ENCODE data around the genes JUP and STAT5A.

DNA sequence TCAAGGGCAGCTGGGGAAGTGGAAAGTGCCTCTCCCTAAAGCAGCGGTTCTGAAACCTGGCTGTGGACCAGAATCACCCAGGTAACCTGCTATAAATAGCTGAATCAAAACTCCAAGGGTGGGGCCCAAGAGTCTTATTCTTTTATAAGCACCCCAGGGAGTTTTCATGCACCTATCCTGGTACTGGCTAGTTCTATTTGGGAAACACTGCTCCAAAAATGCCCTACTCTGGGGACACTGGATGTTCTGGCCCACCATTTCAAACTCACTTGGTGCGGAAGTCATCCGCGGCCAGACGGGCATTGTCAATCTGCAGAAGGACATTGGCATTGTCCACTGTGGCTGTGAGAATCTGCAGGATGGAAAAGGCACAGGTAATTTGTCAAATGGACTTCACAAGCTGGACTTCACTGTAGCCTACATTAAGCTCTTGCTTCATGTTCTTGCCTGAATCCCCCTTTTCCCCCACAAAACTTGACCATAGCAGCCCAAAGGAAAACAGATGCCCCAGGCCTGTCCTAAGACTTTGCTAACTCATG, 1.9 kb downstream of the KRT14 start:
- RAMPAGE, long total RNA, result no peak
- RRBS, result no CpG with 5 or more reads among the region's 5 CpGs

DNA sequence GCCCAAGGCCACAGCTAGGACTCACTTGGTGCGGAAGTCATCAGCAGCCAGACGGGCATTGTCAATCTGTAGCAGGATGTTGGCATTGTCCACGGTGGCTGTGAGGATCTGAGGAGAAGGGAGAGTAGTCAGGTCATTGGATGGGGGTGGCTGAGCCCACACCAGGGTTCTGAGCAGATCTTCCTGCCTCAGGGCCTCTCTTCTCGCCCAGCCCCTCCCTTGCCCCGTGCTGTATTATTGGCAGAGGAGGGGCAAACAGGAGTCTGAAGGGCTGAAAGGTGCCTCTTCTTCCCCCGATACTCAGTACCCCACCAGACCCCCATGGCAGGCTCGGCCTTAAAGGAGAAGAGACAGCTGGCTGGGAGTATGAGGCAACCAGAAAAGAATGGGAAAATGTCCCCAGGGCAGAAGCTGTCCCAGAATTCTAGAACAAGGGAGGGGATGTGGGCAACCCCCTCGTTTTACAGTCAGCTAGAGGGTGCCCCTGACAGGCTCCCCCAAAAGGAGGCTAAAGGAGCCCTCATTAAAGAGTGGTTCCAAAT, 1.4 kb downstream of the KRT17 start:
- RAMPAGE, long total RNA, result no peak
- RRBS, result no CpG with 5 or more reads among the region's 8 CpGs

- RAMPAGE, long total RNA, result no peak
- RRBS, result no CpG with 5 or more reads among the region's 6 CpGs
Measured at GRCh38 chr17:41705682-41706016, 6.5 kb upstream of the GAST start.

DNA sequence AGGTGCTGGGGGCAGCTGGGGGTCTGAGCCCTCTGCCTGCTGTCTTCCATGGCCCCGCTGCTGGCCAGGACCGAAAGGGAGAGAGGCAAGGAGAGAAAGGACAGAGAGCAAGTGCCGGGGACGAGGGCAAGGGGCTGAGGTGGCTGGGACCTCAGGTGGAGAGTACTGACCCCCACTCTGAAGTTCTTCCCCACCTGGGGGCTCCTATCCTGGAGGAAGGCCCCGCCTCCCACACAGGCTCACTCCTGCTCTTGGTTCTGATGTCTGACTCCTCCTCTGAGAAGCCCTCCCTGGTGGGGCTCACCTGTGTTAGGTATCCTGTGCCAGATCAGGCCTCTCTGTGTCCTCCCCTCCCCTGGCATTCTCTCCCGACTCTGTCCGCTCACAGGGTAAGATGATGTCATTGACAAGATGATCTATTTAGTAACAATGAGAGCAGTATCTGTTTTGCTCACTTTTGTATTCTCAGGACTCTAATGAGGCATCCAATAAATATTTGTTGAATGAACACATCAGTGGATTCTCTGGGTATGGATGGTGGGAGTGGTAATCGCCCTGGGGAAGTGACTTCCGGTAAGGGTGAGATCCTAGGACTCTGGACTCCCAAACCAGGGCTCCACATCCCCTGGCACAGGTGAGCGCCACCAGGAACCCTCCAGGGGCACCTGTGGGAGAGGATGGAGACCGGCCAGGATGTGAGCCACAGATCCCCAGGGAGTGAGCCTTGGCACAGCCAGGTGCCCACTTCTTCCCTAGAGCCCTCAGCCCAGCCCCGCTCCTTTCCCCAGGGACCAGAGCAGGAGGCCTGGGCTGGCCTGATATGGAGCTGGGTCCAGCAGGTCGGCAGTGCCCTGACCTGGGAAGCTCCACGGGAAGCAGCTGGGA, 5.2 kb upstream of the HAP1 start:
- RAMPAGE, long total RNA, result no peak
- RRBS, result no CpG with 5 or more reads among the region's 14 CpGs

GRCh38 chr17:41786329-41787004, at the start of gene JUP:
JUP (minus strand) TSS chr17:41786711.
- RAMPAGE, long total RNA, result no peak
- RRBS, result under 1% methylated on average over 24 of the region's 67 CpGs

GRCh38 chr17:41867554-41868009, 2.4 kb upstream of the KLHL11 start:
- RAMPAGE, long total RNA, result no peak
- RRBS, result no CpG with 5 or more reads among the region's 4 CpGs

- RAMPAGE, long total RNA, result no peak
- RRBS, result no CpG with 5 or more reads among the region's 8 CpGs
Measured at GRCh38 chr17:41868540-41869231, 3.5 kb upstream of the KLHL11 start.

GRCh38 chr17:41878641-41879075, 13.4 kb upstream of the KLHL11 start:
- RAMPAGE, long total RNA, result no peak
- RRBS, result no CpG with 5 or more reads among the region's 4 CpGs

DNA sequence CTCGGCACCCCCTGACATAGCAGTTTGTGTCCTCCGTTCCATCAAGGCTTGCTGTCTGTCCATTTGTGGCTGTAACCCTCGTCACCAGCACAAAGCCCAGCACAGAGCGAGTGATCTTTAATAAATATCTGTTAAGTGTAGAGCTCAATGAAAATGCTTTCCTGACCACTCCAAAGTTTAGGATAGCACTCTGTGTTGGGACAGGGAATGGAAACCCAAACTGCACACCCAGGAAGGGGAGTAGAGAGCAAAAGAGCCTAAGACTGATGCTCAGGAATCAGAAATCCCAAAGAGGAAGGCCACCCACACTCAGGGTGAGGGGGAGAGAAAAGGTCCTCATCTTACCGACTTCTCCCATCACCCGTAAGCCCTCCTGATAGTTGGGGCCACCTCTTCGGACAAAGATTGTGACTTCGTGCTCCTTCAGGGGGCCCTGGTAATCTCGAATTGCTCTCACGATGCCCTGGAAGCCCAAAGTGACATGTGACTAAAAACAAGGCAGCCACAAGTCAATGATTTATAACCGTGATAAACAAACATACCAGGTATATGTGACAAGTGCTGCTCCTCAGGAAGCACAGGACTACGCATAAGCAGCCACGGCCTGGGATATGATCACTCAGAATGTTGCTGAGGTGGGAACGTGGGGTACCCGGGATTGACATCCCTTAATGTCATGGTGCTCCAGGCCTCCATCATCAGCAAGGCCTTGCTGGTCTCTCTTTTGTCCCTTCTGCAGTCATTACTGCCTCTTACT, 17.2 kb downstream of the ACLY start:
- RAMPAGE, long total RNA, result no peak
- RRBS, result no CpG with 5 or more reads among the region's 15 CpGs

DNA sequence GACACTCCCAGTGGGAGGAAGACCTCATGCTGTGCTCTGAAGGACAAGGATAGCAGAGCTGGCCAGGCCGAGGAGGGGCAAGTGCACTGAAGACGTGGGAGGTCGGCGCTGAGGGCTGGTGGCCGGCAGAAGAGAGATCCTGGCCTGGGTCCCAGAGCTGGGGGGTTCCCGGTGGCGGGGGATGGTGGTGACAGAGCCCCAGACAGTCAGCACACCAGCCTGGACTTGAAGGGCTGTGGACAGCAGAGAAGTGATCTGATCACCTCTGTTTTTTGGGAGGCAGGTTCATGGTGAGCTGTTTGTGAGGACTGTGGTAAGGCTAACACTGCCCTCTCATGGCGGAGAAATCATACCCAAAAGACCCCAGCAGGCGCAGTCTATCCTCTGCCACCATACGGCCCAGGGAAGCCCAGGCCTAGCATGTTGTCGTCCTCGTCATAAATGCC, 7.0 kb upstream of the CNP start:
- RAMPAGE, long total RNA, result no peak
- RRBS, result no CpG with 5 or more reads among the region's 12 CpGs

DNA sequence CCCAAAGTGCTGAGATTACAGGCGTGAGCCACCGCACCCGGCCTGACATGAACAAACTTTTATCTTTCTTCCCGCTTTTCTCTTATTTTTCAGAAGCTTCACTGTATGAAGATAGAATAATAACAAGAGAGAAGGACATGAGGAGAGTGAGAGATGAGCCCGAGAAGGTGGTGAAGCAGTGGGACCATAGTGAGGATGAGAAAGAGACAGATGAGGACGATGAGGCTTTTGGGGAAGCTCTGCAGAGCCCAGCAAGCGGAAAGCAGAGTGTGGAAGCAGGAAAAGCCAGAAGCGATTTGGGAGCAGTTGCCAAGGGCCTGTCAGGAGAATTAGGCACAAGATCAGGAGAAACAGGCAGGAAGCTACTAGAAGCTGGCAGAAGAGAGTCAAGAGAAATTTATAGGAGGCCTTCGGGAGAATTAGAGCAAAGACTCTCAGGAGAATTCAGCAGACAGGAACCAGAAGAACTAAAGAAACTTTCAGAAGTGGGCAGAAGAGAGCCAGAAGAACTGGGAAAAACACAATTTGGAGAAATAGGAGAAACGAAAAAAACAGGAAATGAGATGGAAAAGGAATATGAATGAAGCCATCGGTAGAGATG, 1.6 kb upstream of the CNP start:
- RAMPAGE, long total RNA, result no peak
- RRBS, result no CpG with 5 or more reads among the region's 11 CpGs

- RAMPAGE, long total RNA, result no peak
- RRBS, result no CpG with 5 or more reads among the region's 24 CpGs
Measured at GRCh38 chr17:42124916-42126059, 2.7 kb downstream of the HSPB9 start.

GRCh38 chr17:42211658-42212577, 17.6 kb upstream of the GHDC start:
- RAMPAGE, long total RNA, result no peak
- RRBS, result no CpG with 5 or more reads among the region's 15 CpGs

GRCh38 chr17:42273175-42273508, 3.0 kb downstream of the STAT5B start:
- RAMPAGE, long total RNA, result no peak
- RRBS, result no CpG with 5 or more reads among the region's 2 CpGs

- RAMPAGE, long total RNA, result no peak
- RRBS, result no CpG with 5 or more reads among the region's 9 CpGs
Measured at GRCh38 chr17:42282575-42283270, 5.6 kb upstream of the STAT5A start.

GRCh38 chr17:42287831-42288613, at the start of gene STAT5A:
STAT5A (plus strand) TSS chr17:42288498.
- RAMPAGE, long total RNA, result no peak
- RRBS, result 2% methylated on average over 13 of the region's 67 CpGs

DNA sequence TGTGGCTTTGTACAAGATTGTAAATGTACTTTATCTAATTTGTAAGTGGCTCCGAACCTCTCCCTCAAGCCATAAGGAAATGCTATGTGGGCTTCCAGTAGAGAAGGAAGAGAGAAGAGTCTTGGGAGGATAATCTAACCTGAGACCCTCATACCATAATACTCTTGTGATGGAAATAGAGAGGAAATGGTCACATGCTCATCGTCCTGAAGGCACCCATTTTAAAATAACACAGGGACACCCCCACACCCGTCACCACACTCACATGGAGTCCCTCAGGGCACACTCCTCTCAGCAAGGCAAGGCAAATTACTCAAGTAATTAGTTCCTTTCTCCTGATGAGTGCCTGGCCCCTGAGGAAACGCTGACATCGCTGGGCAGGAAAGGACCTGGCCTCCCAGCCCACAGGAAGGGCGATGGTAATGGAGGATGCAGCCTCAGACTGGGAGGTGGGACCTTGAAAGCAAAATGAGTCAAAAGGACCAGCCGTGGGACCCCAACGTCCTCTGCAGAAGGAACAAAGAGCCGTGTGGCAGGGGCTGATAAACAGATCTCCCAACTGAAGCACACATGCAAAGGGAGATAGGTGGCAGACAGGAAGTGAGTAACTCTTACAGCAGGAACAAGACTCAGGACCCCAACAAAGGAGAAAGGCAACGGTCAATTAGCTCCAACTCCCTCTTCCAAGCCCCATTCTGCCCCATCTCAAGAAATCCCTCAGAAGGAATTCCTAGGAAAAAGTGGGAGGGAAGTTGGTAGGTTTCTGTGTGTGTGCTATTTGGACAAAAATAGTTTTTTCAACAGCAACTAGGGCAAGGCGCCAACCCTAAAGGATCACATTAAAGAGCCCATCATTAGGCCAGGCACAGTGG, 31.5 kb downstream of the STAT5A start:
- RAMPAGE, long total RNA, result no peak
- RRBS, result no CpG with 5 or more reads among the region's 11 CpGs

- RAMPAGE, long total RNA, result no peak
- RRBS, result no CpG with 5 or more reads among the region's 4 CpGs
Measured at GRCh38 chr17:42338504-42338810, 49.8 kb downstream of the STAT3 start.

GRCh38 chr17:42361858-42362315, 26.4 kb downstream of the STAT3 start:
- RAMPAGE, long total RNA, result no peak
- RRBS, result no CpG with 5 or more reads among the region's 3 CpGs

DNA sequence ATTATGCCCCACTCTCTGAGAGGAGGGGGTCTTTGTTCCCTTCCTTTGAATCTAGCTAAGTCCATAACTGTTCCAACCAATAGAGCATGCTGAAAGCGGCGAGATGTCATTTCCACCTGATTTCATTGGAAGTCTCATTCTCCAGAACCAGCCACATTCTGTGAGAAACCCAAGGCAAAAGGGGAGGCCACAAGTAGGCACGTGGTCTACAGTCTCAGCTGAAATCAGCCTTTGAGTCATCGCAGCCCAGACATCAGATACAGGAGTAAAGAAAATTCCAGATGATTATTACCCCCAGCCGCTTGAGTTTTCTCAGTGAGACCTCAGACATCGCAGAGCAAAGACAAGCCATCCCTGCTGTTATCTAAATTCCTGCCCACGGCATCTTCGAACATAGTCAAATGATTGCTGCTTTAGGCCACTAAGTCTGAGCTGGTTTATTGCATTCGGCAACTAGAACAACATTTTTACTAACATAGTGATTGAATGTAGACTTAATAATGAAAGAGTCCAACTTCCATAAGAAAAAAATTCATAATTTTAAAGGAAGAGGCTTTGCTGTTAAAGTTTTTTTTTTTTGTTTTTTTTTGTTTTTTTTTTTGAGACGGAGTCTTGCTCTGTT, 23.1 kb downstream of the STAT3 start:
- RAMPAGE, long total RNA, result no peak
- RRBS, result no CpG with 5 or more reads among the region's 10 CpGs

Data from hepatocyte (in vitro differentiated cells and primary cell).